Osteoblast (primary cell): ENCODE data around the gene POMC.

DNA sequence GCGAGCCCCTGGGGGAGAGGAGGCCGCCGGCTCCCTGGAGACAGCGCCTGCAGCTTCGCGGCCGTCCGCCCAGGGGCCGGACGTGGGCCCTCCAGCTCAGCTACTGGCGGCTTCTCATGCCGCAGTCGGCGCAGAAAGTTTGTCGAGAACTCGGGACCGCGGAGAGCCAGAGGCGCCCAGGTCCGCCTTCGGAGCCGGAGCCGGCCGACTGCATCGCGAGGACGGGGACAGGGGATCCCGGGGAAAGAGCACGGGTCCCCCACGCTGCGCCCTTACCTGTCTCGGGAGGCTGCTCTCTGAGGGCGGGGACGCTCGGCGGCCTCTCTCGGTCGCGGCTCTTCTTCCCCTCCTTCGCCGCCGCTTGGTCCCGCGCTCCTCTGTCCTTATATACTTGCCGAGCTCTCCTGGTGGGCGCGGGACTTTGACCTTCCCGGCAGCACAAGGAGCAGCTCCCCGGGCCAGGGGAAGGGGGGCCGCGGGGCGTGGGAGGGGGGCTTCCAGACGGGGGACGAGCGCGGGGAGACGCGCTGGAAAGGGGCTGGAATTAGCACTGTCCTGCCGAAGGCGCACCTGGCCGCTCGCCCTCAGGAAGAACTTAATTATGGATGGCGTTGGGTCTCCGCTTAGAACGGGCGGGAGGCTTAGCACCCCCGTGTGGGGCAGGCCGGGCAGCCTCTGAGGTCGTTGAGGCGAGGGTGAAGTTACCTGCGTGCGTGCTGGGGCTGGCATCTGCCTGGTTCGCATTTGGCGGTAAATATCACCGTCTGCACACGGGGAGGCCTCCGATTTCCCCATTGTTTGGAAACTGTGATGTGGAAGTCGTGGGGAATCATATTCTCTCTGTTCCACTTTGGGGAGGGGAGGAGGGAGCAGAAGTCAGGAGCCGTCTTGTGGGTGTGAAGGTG is at the start of gene POMC:
TSS of gene POMC (minus strand) at position 359 of the 905 bp plus-strand sequence.
- CAGE, long polyA plus RNA = no peak
- RRBS = 2% methylated on average over 16 of the region's 79 CpGs

DNA sequence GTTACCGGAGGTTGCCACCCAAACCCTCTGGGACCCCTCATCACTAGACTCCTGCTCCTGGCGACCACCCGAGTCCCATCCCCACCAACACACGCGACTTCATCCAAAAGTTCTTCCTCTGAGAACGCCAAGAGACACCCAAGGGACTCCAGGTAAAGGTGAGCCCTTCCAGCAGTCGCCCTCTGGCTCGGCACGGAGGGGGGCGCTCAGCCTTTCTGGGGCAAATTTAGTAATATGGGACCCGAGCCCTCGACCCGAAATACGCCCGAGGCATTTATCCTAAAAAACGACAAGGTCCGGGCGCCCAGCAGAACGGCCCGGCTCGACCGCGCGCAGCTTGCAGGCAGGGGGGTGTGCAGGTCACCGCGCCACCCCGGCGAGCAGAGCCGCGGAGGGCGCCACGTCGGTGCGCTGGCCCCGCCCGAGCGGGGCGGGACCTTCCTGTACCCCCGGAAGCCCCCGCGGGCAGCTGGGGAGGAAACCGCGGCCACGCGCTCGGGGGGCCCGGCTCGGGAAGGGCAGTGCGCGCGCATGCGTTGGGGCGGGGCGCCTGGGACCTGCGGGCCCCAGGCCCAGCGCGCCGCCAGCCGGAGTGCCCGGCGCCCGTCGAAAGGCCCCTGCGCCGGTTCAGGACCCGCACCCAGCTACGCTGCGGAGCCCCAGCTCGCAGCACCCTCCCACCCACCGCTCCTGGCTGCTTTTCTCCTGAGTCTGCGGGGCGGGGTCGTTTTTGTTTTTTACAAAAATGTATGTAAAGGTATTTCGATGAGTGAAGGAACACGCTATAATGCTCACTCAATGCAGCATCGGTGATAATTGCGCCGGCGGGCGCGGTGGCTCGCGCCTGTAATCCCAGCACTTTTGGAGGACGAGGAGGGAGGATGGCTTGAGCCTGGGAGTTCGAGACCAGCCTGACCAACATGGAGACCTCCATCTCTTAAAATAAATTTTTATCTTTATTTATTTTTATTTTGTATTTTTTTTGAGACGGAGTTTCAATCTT is 47.6 kb upstream of the POMC start:
- CAGE, long polyA plus RNA = no peak
- RRBS = 4% methylated on average over 37 of the region's 86 CpGs

DNA sequence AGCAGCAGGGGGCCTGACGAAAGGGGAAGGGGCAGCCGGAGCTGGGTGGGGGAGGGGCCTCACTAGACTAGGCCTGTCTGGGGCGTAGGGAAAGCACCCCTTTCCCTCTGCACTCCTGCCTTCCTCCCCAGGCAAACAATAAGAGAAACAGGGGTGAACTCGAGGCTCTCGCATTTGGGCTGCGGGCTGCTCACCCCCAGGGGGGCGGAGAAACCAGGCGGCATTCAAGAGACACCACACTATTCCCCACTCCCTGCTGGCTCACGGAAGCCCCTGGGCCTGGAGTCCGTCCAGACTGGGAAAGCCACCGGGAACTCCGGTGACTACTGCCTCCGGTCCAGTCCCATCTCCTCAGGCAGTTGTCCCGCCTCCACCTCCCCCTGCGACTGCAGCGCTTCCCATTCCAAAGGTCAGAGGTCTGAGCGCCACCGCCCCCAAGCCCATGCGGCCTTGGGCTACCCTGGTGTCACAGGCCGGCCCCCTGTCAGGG is 82.8 kb upstream of the POMC start:
- CAGE, long polyA plus RNA = no peak
- RRBS = no CpG with 5 or more reads among the region's 20 CpGs

DNA sequence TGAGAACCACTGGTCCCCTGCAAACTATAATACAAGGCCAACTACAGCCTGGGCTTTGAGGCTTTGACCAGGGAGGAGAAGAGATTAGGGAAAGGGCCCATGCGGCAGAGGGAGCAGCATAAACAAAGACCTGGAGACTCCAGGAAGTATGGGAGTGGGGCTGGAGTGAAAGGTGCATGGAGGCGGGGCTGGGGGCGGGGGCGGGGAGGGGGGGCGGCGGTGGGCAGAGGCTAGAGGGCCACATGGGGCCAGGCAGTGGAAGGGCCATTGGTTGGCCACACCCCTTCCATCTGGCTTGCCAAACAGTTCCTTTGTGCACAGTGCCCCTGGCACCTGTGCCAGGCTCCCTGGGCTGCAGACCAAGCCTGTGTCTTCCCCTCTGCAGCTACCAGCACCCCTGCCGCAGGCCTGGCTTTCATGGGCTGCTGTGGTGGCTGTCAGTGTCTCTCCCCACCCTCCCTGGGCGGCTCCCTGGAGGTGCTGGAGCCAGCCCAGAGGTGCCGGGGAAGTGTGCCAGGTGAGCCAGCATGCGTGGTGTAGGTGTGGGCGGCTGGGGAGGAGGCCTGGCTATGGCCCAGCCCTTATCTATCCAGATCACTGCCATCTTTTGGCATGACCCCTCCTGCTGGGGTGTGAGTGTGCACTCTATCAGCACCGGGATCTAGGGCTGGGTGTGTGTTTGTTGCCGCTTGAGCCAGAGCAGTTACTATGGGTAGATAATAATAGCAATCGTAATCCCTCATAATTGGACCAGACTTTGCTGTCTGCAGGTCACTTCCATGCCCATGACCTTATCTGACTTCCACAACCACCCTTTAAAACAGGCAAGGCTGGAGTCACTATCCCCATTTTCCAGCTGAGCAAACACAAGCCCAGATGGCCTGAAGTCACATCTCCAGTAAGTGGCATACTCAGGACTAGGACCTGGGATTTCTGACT is 30.5 kb downstream of the DNMT3A start:
- CAGE, long polyA plus RNA = no peak
- RRBS = no CpG with 5 or more reads among the region's 14 CpGs

DNA sequence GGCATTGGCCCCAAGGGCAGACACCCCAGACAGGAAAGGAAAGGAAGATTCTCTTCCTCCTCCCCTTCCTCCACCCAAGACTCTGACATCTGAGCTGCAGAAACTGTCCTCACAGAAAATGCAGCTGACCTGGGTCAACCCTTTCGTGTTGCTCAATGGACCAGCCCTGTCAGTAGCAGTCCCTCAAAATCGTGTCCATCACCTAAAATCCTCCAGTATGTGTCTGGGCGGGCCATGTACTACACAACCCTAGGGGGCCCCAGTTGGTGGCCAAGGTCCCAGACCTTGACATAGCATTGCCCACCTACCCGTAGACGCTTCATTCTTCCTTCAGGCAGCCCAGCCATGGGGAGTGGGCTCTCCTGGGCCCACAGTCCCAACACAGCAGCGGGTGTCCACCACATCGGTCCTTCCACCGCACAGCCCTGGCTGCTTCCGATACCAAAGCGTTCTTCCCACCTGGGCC is 25.4 kb downstream of the DNMT3A start:
- CAGE, long polyA plus RNA = no peak
- RRBS = no CpG with 5 or more reads among the region's 10 CpGs

DNA sequence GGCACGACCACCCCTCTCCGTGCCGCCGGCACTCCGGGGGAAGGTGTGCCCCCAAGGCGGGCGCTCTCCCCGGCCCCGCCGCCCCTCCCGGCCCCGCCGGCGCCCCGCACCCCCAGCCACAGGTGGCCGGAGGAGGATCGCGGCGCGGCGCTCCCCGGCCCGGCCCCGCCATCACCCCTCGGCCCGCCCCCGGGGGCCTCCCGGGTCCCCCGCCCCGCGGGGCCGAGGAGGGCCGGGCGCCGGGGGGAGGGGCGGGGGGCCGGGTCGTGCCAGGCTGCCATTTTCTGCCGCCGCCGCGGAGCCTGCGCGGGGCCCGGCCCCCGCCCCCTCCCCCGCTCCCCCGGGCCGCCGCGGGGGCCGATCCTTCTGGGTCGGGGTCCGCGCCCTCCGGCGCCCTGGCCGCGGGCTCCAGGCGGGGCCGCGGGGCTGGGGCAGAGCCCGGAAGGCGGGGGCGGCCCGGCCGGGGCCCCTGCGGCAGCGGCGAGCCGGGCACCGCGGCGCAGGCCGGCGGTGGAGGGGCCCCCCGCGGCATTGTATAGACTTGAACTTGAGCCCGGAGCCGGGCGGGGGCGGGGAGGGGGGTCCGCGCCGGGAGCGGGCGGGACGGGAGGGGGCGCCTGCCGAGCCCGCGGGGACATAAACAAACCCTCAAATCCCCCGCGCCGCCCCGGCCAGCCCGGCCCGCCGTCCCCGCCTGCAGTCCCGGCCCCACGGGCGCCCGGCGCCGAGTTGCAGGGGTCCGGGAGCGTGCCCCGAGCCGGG is 571 bp downstream of the DNMT3A start:
- CAGE, long polyA plus RNA = no peak
- RRBS = 1% methylated on average over 40 of the region's 110 CpGs

DNA sequence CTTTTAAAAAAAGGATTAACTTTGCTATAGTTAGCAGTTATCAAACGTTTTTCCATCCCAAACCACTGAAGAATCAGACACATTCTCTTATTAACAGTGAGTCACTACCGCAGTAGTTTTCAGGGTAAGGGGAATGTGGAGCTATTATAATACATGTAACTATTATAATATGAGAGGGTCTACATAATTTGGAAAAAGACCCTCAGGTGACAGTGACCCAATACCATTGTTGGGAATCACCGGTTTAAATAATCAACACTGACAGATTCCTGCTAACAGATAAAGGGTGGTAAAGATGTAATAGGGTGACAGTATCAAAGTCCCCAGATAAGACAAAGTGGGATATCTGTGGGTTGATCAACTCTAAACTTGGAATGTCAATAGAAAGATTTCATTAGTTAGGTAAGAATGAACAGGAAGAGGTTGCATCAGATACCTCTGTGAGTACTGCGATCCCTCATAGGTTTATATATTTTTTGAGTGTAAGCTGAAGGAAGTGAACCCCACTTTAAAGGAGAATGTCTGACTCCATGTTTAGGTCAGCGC is 113.0 kb upstream of the DNMT3A start:
- CAGE, long polyA plus RNA = no peak
- RRBS = no CpG with 5 or more reads among the region's 5 CpGs

GRCh38 chr2:25658444-25658929 is 14.9 kb downstream of the DTNB start:
- CAGE, long polyA plus RNA = no peak
- RRBS = no CpG with 5 or more reads among the region's 2 CpGs

- CAGE, long polyA plus RNA = no peak
- RRBS = no CpG with 5 or more reads among the region's 5 CpGs
Observed at GRCh38 chr2:26020068-26020860, 13.6 kb upstream of the RAB10 start.

DNA sequence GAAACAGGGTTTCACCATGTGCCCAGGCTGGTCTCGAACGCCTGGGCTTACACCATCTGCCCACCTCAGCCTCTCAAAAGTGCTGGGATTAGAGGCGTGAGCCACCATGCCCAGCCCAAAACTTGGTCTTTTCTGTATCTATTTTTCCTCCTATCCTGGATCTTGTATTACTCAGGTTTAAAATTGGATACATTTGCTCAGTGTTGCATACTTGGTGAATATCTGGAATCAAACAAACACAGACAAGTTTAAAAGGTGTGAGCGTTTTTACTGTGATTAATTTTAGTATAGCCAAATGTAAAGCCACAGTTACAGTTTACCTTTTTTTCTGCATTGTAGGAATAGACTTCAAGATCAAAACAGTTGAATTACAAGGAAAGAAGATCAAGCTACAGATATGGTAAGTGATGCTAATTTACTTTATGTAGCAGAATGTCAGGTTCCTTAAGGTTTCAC is 64.5 kb downstream of the RAB10 start:
- CAGE, long polyA plus RNA = no peak
- RRBS = no CpG with 5 or more reads among the region's 4 CpGs

DNA sequence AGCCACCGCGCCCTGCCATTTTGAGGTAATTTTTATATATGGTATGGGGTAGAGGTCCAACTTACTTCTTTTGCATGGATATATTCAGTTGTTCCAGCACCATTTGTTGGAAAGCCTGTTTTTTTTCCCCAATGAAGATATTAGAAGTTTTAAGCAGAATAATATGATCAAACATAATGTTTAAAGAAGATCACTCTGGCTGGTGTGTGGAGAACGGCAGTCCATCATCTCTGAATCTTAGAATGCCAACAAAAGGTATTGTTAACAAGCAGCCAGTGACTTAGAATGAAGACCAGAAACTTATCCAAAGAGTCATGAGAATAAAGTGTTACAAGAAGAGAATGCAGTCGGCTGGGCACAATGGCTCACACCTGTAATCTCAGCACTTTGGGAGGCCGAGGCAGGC is 67.9 kb upstream of the GAREM2 start:
- CAGE, long polyA plus RNA = no peak
- RRBS = no CpG with 5 or more reads among the region's 5 CpGs

DNA sequence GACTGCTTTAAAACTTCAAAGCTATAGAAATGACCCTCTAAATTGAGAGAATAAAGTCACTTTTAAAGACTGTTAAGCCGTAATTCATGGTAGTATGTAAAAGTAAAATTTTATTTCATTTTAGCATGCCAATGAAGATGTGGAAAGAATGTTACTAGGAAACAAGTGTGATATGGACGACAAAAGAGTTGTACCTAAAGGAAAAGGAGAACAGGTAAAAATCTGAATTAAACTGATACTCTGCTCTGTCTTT is 45.9 kb upstream of the GAREM2 start:
- CAGE, long polyA plus RNA = no peak
- RRBS = no CpG with 5 or more reads among the region's 2 CpGs

- CAGE, long polyA plus RNA = no peak
- RRBS = 9% methylated on average over 19 of the region's 37 CpGs
Observed at GRCh38 chr2:26173929-26174773, 1.3 kb downstream of the GAREM2 start.

- CAGE, long polyA plus RNA = no peak
- RRBS = no CpG with 5 or more reads among the region's 8 CpGs
Observed at GRCh38 chr2:26194170-26194974, 21.5 kb downstream of the GAREM2 start.

GRCh38 chr2:26304977-26305616 is 40.8 kb upstream of the SELENOI start:
- CAGE, long polyA plus RNA = no peak
- RRBS = no CpG with 5 or more reads among the region's 13 CpGs

DNA sequence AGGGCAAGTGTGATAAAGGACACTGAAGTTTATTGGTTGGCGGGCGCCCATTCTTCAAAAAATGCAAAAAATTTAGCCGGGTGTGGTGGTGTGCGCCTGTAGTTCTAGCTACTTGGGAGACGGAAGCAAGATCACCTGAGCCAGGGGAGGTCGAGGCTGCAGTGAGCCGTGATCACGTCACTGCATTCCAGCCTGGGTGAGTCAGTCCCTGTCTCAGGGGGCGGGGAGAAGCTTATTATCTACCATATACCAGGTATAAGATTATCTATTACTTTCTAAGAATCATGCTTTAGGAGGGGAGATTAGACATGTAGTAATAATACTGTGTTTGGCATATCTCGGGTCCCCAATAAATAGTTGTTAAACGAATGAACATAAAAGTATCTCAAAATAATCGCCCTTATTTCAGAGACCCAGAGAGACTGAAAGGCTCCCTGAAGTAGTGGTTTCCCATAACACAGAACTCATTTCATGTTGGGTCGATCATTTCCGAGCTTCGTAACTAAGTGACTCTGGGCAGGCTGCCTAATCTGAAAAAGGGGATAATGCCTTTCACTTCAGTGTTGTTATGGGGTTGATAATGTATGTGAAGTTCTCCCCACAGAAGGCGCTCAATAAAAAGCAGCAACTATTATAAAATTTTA is 1.2 kb upstream of the SELENOI start:
- CAGE, long polyA plus RNA = no peak
- RRBS = no CpG with 5 or more reads among the region's 16 CpGs

DNA sequence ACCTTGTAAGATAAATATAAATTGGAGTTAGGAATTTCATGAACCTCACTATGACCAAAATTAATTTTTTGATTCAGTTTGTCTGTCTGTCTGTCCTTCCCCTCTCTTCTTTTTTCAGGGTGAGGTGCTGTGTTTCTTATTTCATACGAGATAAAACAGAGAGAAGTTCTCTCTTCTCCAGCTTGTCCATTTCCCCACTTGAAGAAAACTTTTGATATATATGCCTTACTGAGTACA is 11.9 kb upstream of the DRC1 start:
- CAGE, long polyA plus RNA = no peak
- RRBS = no CpG with 5 or more reads among the region's 1 CpG

- CAGE, long polyA plus RNA = no peak
- RRBS = no CpG with 5 or more reads among the region's 2 CpGs
Observed at GRCh38 chr2:26392049-26392833, 9.5 kb upstream of the DRC1 start.

- CAGE, long polyA plus RNA = no peak
- RRBS = no CpG with 5 or more reads among the region's 5 CpGs
Observed at GRCh38 chr2:26393009-26393863, 8.5 kb upstream of the DRC1 start.

GRCh38 chr2:26571672-26571979 is 9.2 kb downstream of the FAM166C start:
- CAGE, long polyA plus RNA = no peak
- RRBS = no CpG with 5 or more reads among the region's 6 CpGs